LHCN-M2 (cell line): ENCODE measurements around a stretch of chr2.

DNA sequence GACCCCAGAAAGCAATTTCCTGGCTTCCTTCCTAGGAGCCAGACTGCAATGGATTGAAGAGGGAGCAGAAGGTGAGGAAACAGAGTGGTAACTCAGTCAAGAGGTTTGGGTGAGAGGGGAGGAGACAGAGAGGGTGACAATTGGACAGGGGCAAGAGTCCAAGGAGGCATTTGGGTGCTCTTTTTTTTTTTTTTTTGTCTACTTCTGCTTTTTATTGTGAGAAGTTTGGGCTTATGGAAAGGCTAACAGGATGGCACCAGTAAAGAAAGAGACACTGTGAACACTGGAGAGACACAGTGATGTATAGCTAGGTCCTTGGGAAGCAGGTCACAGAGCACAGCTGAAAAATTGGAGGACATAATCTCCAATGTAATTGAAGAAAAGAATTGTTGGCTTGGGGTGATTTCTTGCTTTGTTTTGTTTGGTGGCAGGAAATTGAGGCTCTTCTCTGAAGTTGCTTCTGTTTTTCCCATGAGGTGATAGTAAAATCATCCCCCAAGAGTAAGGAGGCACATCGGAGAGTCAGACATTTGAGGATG, 25.1 kb downstream of the CYBRD1 start:
- RAMPAGE, long total RNA = no peak

- RAMPAGE, long total RNA = no peak
Observed at GRCh38 chr2:171923145-171923600, 912 bp downstream of the HAT1 start.

- RAMPAGE, long total RNA = no peak
Observed at GRCh38 chr2:172087484-172088260, 2.4 kb downstream of the DLX1 start.

DNA sequence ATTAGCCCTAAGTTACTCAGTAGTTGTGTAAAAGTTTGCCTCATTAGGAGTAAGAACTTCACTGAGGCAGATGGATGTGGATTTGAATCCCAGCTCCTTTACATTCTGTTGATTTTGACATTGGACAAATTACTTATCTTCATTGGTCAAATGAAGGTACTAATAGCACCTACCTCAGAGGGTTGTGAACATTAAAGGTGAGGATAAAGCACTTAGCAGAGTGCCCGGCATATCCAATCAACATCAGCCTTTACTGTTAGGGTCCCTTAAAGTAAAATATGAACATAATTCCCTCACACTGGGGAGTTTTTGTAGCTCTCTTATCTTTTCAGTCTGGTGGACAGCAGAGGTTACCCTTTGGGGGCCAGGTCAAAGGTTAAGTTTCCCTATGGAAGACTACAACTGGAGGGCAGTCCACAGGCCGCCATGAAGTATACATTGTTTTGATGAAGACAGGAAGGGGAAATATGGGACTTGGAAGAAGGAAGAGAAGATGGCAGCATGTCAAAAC, 11.1 kb downstream of the ITGA6 start:
- RAMPAGE, long total RNA = no peak

- RAMPAGE, long total RNA = no peak
Observed at GRCh38 chr2:172486981-172487842, 59.8 kb downstream of the ITGA6 start.

DNA sequence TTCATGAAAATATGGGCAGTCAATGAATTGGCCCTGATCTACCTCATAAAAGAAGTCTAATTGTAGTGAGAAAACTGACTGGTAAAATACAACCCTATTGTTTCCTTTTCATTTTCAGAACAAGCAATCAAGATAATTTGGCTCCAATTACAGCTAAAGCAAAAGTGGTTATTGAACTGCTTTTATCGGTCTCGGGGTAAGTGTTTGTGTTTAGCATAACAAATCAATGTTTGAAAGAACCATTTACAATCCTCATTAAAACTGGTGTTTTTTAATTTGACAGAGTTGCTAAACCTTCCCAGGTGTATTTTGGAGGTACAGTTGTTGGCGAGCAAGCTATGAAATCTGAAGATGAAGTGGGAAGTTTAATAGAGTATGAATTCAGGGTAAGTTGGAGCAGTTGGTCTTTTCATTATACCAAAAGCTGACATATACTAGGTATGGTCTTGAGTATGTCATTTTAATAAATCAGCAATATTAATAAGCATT, 60.5 kb downstream of the ITGA6 start:
- RAMPAGE, long total RNA = no peak

DNA sequence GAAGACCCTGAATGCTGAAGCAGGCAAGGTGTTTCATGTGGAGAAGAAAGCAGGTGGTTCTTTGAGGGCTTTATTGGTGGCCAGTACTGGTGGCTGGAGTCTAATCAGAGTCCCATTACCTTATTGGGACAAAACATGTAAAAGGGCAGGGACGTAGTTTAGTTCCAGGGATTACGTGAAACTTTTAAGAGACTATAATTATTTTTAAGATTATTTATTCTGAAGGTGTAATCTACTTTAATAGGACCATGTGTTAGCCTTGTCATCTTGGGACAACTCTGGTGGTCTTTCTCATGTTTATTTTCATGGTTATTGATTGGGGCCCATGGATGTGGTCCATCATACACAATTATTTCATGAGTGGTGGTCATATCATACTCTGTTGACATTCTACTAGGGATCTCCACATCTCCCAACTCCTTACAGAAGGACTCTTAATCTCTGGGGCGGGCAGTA, 112.0 kb downstream of the RAPGEF4 start:
- RAMPAGE, long total RNA = no peak

- RAMPAGE, long total RNA = no peak
Observed at GRCh38 chr2:172925279-172926187, 150.1 kb upstream of the MAP3K20 start.

- RAMPAGE, long total RNA = no peak
Observed at GRCh38 chr2:173000057-173000241, 75.7 kb upstream of the MAP3K20 start.

DNA sequence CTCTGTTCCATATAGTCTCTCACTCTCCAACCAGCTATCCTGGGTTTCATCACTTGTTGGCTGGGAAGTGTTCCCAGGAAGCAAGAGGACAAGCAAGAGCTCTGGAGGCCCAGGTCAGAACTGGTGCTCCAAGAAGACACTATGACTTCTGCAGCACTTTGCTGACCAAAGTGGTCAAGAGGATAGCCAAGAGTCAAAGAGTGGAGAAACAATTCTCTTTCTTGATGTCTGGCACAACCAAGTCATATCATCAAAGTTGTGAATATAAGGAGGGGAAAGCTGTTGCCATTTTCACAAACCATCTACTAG, 17.4 kb upstream of the MAP3K20 start:
- RAMPAGE, long total RNA = no peak

DNA sequence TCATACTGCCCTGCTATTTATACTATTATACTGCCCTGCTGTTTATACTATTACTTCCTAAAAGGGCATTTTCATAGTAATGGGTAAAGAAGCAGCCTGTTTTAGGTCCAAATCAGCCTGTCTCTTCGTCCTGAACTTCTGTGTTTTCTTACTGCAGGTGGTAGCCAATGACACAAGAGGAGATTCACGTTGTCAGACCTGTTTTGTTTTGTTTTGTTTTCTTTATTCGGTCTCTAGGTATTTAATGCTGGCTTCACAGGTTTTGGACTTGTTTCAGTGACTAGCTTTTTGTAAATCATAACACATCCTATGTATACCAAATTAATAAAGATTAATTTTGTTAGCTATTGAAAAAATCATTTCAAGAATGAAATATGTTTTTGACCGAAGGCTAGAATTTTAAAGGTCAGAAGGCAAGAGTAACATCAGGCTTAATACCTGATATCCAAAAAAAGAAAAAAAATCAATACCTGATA, 116.5 kb downstream of the MAP3K20 start:
- RAMPAGE, long total RNA = no peak

DNA sequence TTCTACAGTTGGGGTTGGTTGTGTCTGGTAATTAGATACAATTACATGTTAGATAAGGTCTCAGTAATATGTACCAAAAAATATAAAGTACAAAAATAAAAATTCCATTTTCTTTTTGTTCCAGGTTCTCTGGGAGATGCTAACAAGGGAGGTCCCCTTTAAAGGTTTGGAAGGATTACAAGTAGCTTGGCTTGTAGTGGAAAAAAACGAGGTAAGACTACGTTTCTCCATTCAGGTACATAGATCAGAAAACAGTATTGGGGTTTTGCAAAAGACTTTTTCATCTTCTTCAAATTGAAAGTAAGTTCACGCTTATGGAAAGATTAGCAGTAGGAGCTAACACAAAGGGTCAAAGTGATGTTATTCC, 122.2 kb downstream of the MAP3K20 start:
- RAMPAGE, long total RNA = no peak

DNA sequence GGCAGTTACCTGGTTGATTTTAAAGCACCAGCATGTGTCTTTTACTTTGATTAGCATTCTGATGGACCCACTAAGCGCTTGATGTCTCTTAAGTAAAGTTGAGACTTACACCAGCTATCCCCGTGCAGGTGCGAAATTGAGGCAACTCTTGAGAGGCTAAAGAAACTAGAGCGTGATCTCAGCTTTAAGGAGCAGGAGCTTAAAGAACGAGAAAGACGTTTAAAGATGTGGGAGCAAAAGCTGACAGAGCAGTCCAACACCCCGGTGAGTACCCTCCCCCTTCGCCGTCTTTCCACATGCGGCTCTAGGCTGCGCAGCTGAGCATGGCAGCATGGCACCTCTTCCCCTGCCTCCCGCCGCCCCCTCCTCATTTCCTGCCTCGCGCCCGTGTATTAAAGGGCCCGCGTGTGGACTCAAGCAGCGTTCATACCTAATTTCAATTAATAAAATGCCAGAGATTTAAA, 137.7 kb upstream of the CDCA7 start:
- RAMPAGE, long total RNA = no peak

DNA sequence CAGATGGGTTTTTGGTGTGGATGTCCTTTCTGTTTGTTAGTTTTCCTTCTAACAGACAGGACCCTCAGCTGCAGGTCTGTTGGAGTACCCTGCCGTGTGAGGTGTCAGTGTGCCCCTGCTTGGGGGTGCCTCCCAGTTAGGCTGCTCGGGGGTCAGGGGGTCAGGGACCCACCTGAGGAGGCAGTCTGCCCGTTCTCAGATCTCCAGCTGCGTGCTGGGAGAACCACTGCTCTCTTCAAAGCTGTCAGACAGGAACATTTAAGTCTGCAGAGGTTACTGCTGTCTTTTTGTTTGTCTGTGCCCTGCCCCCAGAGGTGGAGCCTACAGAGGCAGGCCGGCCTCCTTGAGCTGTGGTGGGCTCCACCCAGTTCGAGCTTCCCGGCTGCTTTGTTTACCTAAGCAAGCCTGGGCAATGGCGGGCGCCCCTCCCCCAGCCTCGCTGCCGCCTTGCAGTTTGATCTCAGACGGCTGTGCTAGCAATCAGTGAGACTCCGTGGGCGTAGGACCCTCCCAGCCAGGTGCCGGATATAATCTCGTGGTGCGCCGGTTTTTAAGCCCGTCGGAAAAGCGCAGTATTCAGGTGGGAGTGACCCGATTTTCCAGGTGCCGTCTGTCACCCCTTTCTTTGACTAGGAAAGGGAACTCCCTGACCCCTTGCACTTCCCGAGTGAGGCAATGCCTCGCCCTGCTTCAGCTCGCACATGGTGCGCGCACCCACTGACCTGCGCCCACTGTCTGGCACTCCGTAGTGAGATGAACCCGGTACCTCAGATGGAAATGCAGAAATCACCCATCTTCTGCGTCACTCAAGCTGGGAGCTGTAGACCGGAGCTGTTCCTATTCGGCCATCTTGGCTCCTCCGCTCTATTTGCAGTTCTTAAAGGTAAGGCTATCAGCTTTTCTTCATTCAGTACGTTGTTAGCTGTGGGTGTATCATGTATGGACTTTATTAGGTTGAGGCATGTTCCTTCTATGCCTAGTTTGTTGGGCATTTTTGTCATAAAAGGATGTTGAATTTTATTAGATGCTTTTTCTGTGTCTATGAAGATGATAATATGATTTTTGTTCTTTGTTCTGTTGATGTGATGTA, 178.1 kb downstream of the CDCA7 start:
- RAMPAGE, long total RNA = no peak

- RAMPAGE, long total RNA = no peak
Observed at GRCh38 chr2:173945478-173945969, 19.6 kb downstream of the SP3 start.

- RAMPAGE, long total RNA = no peak
Observed at GRCh38 chr2:173998225-173998919, 33.2 kb upstream of the SP3 start.

DNA sequence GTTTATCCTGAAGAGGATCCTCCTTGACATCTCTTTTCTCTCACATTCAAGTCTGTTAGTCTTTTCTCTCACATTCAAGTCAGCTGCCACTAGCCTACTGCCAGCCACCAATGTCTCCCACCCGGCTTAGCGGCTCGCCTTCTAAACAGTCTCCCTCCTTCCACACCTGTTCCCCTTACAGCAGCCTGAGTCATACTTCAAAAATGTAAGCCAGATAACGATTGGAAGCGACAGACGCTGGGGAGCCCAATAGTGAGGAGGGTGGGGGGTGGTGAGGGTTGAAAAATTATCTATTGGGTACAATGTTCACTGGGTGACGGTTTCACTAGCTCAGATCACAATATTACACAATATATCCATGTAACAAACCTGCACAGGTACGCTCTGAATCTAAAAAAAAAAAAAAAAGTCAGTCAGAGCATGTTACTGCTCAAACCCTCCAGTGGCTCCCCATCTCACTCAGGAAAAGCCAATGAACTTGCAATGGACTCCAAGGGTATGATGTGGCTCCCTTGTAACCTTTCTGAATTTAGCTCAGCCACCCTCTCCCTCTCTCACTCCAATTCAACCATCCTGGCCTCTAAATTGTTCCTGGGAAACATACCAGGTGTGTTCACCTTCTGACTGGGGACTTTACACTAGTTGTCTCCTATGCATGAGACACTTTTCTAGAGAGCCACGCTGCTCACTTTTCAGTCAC, 38.9 kb upstream of the SP3 start:
- RAMPAGE, long total RNA = no peak

- RAMPAGE, long total RNA = no peak
Observed at GRCh38 chr2:174373648-174374349, 21.7 kb downstream of the CIR1 start.

GRCh38 chr2:174493530-174494025, 6.7 kb upstream of the GPR155 start:
- RAMPAGE, long total RNA = no peak

GRCh38 chr2:174588674-174589511, 8.7 kb downstream of the WIPF1 start:
- RAMPAGE, long total RNA = no peak